Pericardium fibroblast (primary cell): ENCODE data around the genes SERP1, GPR171, GPR87, IGSF10, AADACL2 and AADAC.

GRCh38 chr3:150426251-150426499 lies 18.1 kb downstream of the TSC22D2 start:
- RAMPAGE, long total RNA = no peak

DNA sequence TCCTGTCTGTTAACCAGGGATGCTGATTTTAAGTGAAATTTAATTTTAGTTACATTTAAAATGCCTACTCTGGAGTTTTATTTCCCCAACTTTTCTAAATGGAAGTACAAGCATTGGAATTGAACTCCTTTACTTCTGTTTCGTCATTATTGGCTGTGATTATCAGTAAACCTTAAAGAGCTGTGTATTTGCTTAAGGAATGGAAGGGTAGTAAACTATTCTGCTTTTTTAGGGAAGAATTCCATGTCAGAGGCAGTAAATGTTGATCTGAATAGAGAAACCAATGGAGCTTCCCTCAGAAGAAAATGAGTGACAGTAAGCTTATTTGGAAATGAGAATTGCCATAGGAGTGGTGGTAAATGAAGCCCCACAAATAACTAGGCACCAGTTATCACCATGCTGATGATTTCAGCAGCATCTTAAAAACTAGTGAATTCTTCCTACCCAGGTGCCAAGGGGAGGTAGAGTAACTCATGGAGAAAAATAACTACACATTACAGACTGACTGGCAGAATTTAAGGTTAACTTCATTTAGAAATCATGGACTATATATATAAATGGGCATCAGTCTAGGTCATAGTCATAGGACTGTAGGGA lies 20.9 kb downstream of the TSC22D2 start:
- RAMPAGE, long total RNA = no peak

DNA sequence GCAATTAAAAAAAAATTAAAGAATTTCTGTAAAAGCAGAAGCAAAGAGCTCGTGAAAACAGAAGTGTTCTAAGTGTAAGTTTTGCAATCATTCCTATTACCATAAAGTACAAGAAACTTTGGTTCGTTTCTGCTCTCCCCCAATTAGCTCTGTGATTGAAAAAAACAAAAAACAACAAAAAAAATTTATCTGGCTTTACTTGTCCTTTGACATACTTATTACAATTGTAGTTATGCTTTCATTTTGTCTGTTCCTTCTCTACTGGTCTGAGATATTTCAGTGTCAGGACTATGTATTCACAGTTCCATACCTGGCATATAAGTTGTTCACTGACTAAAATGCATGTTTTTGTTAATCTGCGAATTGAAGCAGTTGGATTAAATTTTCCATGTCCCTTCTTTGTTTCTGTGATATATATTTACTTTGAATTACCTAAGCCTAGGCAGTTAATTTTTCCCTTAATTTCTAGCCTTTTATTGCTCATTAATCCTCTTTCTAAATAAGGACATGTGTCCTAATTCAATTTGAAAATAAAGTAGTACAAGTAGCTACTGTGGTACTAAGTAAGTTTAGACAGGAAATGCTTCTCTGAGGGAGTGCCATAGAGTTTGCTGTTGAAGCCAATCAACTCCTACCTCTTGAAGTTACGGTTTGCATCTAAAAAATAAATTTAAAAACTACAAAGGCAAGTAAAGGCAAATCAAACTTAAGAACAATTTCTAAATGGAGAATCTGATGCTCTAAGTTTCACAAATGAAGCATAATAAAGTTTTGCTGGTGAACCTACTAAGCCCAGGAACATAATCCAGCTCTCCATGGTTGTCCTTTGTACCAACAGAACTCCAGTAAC lies 5.0 kb downstream of the SERP1 start:
- RAMPAGE, long total RNA = no peak

GRCh38 chr3:150545935-150546576 lies at the start of gene SERP1:
TSS of gene SERP1 (minus strand) at chr3:150546496.
- RAMPAGE, long total RNA = start-site peak on the minus strand at chr3:150546058-150546215, 13 and 16 reads in 2 replicates

DNA sequence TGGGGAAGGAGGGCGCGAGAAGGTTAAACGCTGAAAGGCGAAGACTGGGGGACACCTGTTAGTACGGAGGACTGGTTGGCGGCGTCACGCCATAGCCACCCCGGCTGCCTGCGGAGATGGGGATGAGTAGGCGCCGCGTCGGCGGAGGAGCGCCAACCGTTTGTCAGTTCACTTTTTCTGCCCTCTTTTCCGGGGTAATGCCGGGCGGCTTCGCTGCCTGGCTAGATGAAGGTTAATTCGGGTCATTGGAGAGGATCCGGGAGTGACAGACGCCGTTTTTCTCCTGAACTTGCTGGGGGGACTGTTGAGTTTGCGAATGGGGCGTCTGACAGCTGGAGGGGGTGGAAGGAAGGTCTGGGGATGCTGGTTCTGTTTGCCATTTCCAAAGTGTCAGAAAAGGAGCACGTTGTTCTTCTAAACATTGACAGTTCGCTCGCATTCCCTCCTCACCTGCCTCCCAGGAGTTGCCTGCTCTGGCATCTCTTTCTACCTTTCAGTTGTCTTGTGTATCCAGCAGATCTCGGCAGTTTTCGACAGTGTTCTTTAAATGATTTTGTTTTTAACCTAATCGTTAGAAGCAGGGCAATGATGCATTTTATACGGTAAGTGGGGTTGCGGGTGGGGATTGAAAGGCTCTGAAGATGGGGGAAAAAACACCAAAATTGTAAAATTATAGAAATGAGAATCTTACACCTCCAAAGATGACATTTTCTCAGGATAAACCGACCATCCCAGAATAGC lies 779 bp downstream of the SELENOT start:
- RAMPAGE, long total RNA = no peak

GRCh38 chr3:150771500-150771980 lies 8.6 kb upstream of the SIAH2 start:
- RAMPAGE, long total RNA = no peak

DNA sequence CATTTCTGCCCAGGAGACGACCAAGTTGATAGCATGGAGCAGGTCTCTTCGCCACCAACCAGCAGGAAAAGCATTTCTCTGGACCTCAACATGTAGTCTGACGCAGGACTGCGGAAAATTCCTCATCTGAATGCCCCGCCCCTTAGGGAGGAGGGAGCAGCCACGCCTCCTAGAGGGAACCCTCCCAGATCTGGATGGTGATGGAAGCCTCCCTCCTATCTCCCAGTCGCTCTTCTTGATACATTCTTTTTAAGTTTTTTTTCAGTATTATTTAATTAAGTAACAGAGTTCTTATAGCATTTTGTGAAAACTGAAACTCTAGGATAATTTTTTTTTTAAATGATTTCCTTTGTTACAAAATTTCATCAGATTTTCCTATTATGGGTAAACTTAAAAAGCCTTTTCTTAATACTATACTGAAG lies 17.4 kb upstream of the MINDY4B start:
- RAMPAGE, long total RNA = no peak

GRCh38 chr3:151202656-151203048 lies 364 bp downstream of the GPR171 start:
- RAMPAGE, long total RNA = no peak

GRCh38 chr3:151203049-151203540 lies at the start of gene GPR171:
TSS of gene GPR171 (minus strand) at chr3:151203216.
- RAMPAGE, long total RNA = no peak

GRCh38 chr3:151316450-151317122 lies at the start of gene GPR87:
TSS of gene GPR87 (minus strand) at chr3:151316820.
- RAMPAGE, long total RNA = no peak

DNA sequence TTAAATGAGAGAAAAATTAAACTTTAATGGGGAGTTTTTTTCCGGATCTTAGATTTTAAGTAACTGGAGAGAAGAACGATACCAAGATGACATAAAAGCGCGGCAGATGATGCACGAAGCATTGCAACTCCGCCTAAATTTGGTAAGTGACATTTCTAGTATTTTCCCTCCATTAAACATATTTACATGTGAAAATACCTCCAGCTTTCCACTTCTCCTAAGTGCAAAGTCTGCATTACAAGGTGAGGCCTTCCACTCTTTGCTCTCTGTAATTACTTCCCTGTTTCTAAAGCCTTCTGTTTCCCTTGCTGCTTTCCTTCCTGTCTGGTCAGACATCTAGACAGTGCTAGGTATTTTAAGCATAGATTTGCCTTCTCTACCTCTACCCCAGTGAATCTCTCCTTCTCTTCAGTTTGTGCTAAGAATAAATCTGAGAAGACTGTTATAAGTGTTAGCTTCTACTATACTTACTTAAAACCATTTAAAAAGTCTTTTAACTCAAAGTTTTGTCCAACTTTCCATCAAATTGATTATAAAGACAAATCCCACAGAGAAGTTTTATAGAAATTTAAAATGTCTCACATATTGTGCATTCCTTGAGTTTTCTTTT lies 1.8 kb downstream of the P2RY12 start:
- RAMPAGE, long total RNA = no peak

GRCh38 chr3:151460173-151461434 lies at the start of gene IGSF10:
TSS of gene IGSF10 (minus strand) at chr3:151461061.
- RAMPAGE, long total RNA = start-site peak on the minus strand at chr3:151460291-151460800, 16 and 53 reads in 2 replicates; start-site peak on the minus strand at chr3:151461009-151461069, 79 and 47 reads in 2 replicates

DNA sequence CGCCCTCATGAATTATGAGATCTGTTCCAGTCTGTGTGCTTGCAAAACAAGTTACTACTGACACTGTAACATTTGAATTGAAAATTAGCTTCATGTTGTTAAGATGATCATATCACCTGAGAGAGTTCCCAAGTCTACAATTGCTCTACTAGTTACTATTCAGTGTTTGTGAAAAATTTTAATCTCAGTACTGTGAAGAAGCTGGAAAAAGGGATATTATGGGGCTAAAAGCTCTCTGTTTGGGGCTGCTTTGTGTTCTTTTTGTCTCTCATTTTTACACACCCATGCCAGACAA lies at the start of gene AADACL2:
AADACL2 (plus strand) TSS at position 110 of the 295 bp plus-strand sequence.
- RAMPAGE, long total RNA = no peak

GRCh38 chr3:151813586-151814408 lies at the start of gene AADAC:
TSS of gene AADAC (plus strand) at chr3:151814116.
- RAMPAGE, long total RNA = no peak

- RAMPAGE, long total RNA = no peak
These were observed 13.4 kb upstream of the SUCNR1 start for GRCh38 chr3:151860008-151860501.

DNA sequence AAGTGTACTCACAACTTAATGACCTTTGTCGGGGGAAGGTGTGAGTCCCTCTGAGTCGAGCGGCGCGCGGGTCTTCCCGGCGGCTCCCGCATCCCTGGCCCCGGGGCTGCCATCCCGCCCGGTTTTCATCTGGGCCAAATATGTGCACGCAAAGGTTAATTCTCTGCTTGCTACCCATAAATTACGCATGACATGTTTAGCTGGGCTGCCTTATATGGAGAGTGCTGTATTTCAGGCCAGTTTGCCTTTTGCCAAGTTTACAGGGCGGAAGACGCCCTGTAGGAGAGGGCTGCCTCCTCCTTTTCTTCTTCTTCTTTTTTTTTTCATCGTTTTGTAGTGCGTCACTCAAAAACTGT lies 665 bp downstream of the MBNL1 start:
- RAMPAGE, long total RNA = start-site peak on the plus strand centred at position 285 of the sequence, 92 bp wide, 138 and 89 reads in 2 replicates

DNA sequence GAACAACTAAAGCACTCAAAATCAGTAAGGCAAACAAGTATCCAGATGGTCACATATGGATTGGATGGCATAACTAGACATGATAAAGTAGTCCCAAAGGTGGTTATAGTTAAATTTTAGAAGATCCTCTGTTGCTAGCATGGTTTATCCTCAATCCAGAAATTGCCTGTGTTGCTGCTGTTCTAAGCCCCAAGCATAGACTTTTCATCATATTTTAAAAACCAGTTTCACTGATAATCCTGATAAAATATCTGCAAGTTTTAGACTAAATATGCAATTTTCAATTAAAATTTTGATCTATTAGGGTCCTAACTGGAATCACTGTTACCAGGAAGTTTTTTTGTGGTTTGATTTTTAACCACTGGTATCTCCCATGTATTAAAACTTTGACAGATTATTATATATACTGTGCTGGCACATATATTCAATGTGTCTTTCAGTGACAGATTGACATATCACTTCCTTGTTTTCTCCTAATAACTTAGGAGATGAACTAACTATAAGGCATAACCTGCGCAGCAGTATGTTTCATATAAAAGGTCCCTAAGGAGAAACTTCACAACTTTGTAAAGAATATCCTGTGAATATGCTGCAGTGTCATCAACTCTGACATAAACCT lies 35.5 kb downstream of the MBNL1 start:
- RAMPAGE, long total RNA = no peak

DNA sequence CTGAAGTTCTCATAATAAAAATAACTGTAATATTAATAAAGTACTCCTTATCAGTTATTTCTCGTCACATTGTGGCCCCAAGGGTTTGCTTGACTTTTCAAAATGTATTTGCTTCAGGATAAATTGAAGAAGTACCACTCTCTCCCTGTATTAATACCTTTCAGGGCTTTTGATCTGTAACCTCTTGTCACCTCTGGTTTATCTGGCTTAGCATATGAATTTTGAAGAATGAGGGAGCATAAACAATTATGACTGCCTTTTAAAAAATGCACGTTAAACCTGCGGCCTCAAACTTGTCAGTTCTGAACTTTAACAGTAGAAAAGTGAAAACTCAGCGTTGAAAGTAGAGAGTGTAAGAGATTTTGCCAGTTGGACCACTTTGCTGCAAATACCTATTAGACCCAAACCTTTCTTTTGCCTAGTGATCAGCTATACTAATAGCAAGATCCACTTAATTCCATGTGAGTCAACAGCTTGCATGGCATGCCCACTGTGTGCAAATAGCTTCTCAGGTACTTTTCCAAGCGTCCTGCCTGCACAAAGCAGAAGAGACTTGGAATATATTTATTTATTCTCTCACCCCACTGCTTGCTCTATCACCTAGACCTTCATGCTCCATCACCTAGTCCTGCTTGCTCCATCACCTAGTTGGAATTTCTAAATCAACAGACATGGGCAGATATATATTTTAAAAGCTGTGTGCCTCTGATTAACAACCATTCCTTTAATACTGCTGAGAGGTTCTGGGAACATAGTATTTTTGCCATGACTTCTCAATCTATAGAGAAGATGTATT lies 47.4 kb downstream of the MBNL1 start:
- RAMPAGE, long total RNA = no peak

- RAMPAGE, long total RNA = no peak
These were observed 78.4 kb downstream of the MBNL1 start for GRCh38 chr3:152346726-152347996.

- RAMPAGE, long total RNA = no peak
These were observed 79.8 kb downstream of the MBNL1 start for GRCh38 chr3:152348119-152349403.